Sigmoid colon (tissue), 4 donors: Measurements from ENCODE around the gene ZKSCAN2.

GRCh38 chr16:23408500-23409436 lies 44.2 kb downstream of the COG7 start:
- PRO-cap, result no peak
- RAMPAGE, long total RNA, 4 experiments, result no peak in any of the 4 experiments

- PRO-cap, result no peak
- RAMPAGE, long total RNA, 4 experiments, result no peak in any of the 4 experiments
These were observed 3.4 kb upstream of the COG7 start for GRCh38 chr16:23456445-23456736.

- PRO-cap, result no peak
- RAMPAGE, long total RNA, 4 experiments, result no peak in any of the 4 experiments
These were observed 10.1 kb upstream of the GGA2 start for GRCh38 chr16:23520336-23520924.

DNA sequence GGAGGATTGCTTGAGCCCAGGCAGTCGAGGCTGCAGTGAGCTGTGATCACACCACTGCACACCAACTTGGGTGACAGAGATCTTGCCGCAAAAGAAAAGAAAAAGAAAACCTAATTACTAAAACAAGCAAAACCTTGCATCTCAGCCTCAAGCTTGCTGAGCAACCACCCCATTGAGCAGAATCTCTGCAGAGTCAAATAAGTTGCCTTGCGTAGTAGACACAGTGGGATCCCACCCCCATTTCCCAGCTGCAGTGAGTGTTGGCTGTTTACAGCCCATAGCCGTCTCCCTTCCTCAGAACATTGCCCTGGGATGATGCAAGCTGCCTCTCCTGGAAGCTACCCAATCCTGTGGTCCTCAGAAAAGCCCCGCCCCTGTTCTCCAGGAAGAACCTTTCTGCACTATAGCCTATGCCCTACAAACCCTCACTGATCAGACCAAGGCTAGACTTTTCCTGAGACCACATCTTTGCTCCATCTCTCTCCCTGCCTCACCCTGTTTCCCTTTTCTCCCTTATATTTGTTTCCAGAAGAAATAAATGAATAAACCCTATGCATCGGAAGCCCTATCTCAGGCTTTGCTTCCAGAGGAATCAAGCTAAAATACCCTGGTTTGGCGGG lies 16.7 kb upstream of the ERN2 start:
- PRO-cap, result no peak
- RAMPAGE, long total RNA, 4 experiments, result no peak in any of the 4 experiments

DNA sequence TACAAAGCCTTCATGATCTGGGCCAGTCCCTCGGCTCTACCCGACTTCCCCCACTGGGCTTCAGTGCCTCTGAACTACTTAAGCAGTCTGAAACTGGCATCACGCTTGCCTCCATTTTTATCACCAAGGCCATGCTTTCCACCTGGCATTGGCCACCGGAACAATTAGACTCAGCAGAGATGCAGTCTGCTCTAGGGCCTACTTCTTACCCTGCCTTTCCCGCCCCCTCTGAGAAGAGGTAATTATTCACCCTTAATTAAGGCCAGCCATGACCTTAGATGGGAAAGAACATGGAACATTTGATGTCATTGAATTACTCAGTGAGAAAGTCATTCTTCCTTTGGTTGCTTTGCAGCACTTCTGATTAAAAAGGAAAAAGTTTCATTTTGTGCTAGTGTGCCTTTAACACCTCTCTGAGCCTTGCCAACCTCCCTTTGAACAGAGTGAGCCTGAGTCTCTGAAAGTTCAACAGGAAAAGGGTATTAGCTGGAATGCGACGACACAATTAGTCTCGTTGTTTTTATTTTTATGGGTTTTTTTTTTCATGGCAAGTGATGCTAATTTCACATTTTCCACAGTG lies 60.9 kb upstream of the TNRC6A start:
- PRO-cap, result unidirectional peak, minus-strand start at position 230 of the sequence
- RAMPAGE, long total RNA, 4 experiments, result no peak in any of the 4 experiments

DNA sequence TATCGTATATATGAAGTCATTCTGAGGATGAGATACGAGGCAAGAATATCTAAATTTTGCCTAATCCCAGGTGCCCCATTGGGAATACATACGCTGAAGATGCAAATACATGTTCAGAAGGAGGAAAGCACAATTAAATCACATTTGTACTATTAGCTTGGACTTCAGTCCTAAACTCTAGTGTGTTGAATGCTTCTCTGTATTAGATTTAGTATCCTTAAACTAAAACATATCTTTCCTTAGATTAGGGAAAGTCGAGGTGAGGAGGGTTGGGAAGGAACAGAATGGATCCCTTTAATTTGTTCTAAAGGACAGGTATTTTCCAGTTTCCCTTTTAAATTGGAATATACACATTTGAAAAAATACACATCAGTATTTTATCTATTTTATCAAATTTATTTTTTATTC lies 37.7 kb downstream of the TNRC6A start:
- PRO-cap, result no peak
- RAMPAGE, long total RNA, 4 experiments, result no peak in any of the 4 experiments

- PRO-cap, result no peak
- RAMPAGE, long total RNA, 4 experiments, result no peak in any of the 4 experiments
These were observed 51.4 kb upstream of the SLC5A11 start for GRCh38 chr16:24794275-24794812.

GRCh38 chr16:24947198-24947852 lies 67.8 kb downstream of the ARHGAP17 start:
- PRO-cap, result no peak
- RAMPAGE, long total RNA, 4 experiments, result no peak in any of the 4 experiments

DNA sequence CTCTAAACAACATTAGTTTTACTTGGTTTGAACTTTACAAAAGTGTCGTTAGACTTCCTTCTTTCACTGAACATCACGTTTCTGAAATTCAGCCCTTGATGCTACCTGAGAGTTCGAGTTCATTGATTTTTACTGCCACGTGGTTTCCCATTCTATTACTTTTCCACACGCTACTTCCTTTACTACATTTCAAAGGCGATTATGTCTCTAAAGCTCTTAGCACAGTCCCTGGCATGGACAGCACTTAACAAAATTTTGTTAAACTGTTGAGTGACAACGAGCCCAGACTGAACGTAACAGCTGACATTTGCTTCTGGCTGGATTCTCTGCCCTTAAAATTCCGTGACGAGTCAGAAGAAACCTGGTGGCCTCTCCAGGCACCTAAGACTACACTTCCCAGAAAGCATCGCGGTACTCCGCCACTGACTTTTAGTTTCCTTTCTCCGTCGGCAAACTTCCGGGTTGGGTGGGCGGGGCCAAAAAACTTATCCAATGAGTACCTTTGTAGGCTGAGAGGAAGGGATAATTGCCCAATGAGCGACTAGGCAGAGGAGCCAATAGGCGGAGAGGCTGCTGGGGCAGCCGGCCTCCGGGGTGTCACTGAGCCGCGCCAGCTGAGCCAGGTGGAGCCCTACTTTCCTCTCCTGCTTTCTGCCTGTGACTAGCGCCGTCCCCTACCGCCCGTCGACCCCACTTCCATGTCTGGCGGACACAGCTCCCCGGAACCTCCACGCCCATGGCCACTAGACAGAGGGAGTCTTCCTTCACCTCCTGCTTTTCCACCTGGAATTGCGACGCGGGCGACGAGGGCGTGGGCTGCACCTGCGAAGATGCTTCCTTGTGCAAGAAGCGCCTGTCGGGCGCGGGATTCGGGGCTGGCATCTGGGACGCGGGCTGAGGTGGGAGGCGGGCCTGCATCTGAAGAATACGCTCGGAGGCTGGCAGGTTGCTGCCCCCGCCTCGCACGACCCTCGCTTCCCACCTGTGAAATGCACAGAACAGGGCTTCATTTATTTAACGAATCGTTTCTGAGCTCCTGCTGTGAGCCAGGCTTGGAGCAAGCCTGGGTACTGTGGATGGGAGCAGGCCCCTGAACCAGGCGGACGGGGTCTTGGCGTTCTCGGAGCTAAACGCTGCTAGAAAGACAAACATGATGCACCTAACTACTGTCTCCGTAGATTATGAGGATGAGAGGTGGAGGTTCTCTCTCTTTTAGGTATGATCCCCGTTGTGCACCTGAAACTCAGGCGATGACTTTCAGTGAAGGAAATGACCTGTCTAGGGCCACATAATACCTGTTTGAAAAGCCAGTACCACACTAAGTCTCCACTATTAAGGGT lies 16.4 kb upstream of the ARHGAP17 start:
- PRO-cap, result unidirectional peak, plus-strand start at position 603 of the sequence
- RAMPAGE, long total RNA, 4 experiments, result start-site peak on the plus strand in 4 of 4 experiments, centred at positions 582 to 597 of the sequence, 8 to 14 reads per replicate

DNA sequence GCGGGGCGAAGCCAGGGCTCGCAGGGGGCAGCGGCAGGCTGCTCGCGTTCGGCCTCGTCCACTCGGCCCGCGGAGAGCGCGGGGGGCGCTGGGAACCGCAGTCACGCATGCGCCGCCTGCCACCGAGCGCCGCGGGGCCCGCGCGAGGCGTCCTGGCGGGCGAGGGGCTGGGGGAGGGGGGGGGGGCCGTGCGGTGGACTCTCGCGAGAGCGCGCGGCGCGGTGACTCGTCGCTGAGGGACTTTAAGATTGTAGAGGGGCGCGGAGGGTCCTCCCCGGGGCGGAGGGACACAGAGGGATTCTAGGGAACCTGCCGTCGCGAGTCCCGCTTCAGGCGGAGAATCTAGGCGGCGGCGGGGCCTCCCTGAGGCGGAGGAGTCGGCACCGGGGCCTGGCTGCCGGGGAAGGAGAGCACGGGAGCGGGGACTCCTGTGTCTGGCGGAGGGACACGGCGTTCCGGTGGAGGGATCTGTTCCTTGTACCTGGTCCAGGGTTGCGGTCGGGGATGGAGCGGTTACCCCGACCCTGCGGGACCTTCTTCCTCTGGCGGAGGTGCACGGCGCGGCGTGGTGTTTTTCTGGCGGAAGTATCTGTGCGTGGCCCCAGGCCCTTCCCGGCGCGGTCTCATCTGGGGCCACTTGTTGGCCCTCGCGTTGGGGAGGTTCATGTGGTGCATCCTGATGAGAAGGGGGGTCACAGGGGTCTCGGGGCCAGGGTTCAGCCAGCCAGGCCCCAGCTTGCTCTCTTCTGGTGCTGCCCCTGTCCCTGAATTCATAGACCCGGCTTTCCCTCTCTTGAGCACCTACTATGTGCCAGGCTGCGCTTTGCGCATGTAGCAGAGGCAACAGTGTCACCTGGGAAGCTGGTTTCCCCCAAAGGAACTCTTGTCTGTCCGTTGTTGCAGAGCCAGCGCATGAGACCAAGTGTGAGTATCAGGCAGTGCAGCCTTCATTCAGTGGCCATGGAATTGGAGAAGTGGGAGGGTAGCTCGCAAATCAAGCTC lies at the start of gene ZKSCAN2:
Gene ZKSCAN2 (minus strand): TSS at position 90 of the 1,002 bp plus-strand sequence.
- PRO-cap, result unidirectional peak, minus-strand start at position 78 of the sequence
- RAMPAGE, long total RNA, 4 experiments, result no peak in any of the 4 experiments

DNA sequence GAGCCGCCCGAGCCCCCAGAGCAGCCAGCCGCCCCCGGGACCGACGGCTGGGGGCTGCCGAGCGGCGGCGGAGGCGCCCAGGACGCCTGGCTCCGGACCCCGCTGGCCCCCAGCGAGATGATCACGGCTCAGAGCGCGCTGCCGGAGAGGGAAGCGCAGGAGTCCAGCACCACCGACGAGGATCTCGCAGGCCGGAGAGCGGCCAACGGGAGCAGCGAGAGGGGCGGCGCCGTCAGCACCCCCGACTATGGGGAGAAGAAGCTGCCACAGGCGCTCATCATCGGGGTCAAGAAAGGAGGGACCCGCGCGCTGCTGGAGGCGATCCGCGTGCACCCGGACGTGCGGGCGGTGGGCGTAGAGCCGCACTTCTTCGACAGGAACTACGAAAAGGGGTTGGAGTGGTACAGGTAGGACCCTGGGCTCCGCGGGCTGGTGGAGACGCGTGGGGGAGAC lies 1.0 kb downstream of the HS3ST4 start:
- PRO-cap, result no peak
- RAMPAGE, long total RNA, 4 experiments, result no peak in any of the 4 experiments

GRCh38 chr16:26598310-26598870 lies 468.3 kb upstream of the C16orf82 start:
- PRO-cap, result no peak
- RAMPAGE, long total RNA, 4 experiments, result no peak in any of the 4 experiments

DNA sequence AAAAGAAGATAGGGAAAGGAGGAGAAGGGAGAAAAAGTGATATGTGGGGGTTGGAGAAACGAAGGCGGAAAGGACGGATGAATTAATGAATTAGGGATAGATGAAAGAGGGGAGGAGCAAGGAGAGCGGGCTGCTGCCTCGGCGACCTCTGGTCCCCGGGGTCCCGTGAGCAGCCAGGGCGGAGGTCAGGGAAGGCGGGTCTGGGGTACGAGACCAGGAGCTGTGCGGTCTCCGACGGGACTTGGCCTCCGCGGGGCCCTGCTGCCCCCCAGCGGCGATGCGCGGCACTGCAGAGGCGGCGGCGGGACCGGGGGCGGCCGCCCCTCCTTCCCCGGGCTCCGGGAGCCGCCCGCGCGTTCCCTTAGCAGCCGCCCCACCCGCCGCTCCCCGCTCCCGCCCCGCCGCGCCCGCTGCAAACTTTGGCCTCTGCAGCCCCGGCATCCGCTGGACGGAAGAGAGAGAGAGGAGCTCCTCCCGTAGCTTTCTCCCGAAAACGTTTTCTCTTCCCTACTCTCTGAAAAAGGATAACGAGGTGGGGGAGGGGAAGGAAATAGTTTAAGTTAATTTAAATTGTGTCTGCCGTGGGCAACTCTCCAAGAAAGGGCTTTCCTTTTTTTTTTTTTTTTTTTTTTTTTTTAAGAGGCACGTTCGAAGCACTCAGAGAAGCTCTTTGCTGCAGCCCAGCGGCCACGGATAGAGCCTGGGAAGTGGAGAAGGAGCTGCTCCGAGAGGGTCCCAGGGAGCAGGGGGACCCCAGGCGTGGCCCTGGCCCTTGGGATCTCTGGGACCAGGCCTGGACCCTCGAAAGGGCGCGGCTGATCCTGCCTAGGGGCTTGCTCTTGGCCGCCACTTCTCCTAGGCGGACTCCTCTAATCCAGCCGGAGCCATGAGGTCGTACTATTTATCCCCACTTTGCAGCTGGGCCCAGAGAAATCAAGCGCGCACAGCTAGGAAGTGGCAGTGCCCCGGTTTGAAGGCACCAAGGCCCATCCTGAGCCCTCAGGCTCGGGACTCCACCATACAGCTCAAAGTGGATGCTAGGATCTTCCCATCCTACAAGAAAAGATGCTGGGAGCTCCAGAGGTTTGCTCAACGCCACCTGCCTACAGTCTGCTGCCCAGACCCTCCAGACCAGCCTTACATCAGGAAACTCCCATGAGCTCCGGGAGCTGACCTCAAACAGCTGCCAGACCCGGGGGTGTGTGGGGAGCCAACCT lies 43.2 kb downstream of the C16orf82 start:
- PRO-cap, result no peak
- RAMPAGE, long total RNA, 4 experiments, result no peak in any of the 4 experiments

DNA sequence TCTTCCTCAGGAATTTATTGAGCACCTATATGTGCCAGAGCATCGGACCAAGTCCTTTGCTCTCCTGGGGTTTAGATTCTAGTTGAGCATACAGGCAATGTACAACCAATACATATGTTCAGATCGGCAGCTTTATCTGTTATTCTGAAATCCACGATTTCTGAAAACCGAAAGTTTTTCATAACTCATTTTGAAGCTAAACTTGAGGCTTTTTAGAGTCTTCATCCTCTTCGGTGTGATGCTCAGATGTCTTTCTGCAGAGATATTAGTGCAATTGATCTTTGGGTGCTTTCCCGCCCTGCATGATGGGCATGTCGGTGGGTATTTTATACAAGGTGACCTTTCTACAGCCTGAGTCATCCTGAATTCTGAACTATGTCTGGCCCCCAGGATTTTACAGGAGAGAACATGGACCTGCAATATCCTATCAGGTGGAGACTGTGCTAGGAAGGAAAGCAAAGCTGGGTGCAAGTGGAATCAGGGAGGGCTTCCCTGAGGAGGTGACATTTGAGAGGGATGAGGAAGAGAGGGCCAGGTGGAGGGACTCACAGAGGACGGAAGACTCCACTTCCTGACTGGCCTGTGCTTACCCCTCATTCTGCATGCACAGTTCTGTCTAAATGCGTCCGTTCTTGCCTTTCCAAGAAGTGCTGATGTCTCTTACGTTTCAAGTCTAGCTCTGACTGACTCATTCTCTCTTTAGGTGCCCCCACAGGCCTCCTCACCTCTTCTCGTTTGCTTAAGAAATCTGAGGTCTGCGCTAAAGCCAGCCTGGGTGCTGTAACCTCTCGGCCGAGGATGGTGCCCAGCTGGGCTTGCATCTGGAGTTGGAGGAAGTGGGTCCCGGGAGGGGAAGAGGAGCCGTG lies 4.4 kb downstream of the IL4R start:
- PRO-cap, result no peak
- RAMPAGE, long total RNA, 4 experiments, result no peak in any of the 4 experiments

DNA sequence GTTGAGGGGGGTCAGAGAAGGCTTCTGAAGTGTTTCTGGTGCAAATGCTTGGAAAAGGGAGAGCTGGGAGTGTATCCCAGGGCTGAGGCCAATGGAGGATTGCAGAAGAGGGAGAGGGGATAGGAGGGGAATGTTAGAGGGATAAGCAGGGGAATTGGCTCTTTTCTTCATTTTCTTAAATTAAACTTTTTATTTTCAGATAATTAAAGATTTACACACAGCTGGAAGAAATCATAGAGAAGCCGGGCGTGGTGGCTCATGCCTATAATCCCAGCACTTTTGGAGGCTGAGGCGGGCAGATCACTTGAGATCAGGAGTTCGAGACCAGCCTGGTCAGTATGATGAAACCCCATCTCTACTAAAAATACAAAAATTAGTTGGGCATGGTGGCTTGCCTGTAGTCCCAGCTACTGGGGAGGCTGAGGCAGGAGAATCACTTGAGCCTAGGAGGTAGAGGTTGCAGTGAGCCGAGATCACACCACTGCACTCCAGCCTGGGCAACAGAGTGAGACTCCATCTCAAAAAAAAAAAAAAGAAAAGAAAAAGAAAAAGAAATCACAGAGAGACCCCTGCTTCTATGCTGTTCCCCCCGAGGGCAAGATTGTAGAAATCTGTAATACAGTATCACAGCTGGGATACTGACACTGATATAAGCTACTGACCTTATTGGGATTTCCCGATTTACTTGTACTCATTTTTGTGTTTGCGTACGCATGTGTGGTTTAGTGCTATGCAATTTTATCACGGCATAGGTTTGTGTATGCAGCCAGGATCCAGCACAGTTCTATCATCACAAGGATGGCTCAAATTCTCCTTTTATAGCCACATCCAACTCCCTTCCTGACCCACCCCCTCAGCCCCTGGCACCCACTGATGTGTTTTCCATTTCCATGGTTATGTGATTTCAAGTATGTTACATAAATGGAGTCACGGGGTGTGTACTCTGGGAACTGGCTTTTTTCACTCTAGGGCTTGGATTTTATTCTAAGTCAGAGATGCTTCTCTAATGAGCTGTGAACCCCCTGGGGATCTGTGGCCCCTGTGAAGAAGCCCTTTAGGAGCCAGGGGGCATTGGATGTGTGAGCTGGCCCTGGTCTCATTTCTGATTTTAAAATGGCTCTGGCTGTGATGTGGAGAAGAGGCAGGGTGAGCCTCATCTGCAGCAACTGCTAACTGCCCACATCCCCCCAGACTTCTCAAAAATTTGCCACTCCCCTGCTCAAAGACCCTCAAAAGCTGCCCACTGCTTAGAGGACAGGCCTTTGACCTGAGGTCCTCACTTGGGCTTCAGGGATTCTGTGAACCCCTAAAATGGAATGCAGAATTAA lies 16.6 kb downstream of the IL4R start:
- PRO-cap, result unidirectional peak, minus-strand start at position 789 of the sequence
- RAMPAGE, long total RNA, 4 experiments, result start-site peak on the minus strand in 1 of 4 experiments, centred at position 632 of the sequence, 13 reads per replicate

- PRO-cap, result no peak
- RAMPAGE, long total RNA, 4 experiments, result no peak in any of the 4 experiments
These were observed 37.5 kb upstream of the IL21R start for GRCh38 chr16:27364321-27365081.

DNA sequence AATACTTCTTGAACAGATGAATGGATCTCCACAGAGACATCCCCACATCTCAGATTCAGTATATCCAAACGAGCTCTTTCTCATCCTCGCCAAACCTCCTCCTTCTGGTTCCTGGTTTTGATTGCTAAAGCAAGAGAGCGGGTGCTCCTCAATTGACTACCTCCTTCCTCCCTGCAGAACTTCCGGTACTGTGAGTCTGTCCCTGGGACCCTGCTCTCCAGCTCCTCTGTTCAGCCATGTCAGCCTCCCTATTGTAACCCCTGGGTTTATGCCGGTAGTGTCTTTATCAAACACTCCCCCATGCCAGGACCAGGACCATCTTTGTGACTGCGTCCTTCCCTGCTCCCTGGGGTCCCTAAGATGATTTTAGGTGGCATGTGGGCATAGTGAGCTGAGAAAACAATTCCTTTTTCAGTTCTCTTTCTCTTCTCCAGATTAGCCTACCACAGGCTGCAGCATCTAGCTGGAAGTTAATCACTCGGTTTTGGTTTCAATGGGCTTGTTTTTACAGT lies 27.8 kb upstream of the IL21R start:
- PRO-cap, result no peak
- RAMPAGE, long total RNA, 4 experiments, result no peak in any of the 4 experiments

GRCh38 chr16:27405956-27407054 lies 4.3 kb downstream of the IL21R start:
- PRO-cap, result no peak
- RAMPAGE, long total RNA, 4 experiments, result no peak in any of the 4 experiments

GRCh38 chr16:27426277-27426859 lies 24.4 kb downstream of the IL21R start:
- PRO-cap, result no peak
- RAMPAGE, long total RNA, 4 experiments, result no peak in any of the 4 experiments

DNA sequence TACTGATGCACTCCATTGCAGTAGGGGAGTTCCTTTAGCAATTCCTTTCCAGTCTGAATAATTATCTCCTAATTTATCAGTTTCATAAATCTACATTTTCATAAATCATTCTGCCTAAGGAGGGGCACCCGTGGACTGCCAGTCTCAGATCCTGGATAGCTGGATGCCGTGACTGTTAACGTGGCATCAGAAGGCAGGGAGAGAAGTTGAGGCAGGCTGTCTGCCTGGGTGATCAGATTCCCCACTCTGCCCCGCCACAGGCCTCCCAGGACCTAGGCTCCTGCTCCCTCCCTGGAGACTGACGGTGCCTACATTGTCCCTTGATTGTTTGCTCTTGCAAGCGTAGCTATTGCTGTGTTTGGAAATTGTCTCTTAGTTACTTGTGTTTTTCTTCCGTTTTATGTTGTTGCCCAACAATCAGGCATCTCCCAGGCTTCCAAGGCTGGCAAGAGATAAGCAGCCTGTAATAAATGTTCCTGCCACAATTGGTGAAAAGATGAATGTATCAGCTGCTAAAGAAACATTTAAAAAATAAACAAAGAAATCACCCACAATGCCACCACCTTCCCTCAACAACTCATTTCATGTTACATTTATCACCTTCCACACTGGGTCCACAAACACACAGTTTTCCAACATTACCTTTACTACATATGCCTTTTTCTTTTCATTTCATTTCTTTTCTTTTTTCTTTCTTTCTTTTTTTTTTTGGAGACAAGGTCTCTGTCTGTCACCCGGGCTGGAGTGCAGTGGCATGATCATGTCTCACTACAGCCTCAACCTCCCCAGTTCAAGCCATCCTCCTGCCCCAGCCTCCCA lies 75.4 kb downstream of the KATNIP start:
- PRO-cap, result no peak
- RAMPAGE, long total RNA, 4 experiments, result no peak in any of the 4 experiments